Spinal cord (tissue), 3 donors: ENCODE results near the gene EIF2AK3.

GRCh38 chr2:86192670-86193172 lies 2.5 kb downstream of the IMMT start:
- PRO-cap: no peak
- RAMPAGE, long total RNA: no peak

DNA sequence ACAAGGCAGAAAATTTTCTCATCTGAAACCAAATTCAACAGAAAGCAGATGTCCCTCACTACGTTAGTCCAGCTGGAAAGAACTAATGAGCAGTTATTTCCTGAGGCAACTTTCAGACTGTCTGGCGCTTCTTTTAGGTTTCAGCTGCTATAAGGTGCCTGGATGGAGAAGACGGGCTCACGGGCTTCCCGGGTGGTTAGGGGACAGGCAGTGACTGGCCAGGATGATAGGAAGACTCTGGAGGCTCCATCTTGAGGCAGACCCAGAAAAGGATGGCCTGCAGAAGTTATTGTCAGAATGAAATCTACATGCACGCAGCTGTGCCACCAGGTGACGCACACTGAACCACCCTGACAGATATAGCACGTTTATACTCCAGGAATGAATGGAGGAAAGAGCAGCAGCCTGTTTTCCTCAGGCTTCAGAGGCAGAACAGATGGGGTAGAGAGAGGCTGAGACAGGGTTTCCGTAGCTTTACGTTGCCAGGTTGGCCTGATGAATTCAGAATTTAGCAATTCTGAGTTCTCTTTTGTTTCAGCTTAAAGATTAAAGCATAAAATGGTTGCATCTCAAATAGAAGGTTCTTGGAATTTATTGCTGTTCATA lies 50.8 kb downstream of the MRPL35 start:
- PRO-cap: no peak
- RAMPAGE, long total RNA: no peak

DNA sequence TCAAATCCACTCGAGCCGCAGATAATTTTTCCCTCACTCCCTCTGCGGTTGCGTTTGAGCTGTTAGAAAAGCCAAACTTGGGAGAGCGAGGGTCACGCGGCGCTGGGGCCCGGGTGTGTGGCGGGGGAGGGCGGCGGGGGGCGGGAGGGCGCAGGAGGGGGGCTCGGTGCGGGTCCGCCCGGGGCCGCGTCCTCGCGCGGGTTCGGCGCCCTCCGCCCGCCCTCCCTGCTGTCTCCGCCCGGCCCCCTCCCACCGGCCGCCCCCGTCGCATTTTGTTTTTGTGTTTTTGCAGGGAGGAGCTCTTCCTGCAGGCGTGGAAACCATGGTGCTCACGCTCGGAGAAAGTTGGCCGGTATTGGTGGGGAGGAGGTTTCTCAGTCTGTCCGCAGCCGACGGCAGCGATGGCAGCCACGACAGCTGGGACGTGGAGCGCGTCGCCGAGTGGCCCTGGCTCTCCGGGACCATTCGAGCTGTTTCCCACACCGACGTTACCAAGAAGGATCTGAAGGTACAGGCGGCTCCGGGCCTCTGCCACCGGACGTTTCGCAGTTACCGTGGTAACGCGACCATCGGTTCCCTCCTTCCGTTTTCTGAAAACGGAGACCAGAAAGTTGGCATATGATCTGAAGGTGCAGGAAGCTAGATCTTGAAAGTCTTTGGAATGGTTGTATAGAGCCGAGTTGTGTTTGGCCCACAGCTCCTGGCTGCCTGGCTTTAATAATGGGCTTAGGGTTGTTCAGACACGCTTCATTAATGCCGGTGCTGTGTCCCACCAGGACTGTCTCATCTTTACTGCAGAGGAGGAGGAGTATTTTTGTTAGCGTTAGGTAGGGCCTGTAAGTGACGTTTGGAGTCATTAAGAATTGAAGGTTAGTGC lies 793 bp downstream of the KDM3A start:
- PRO-cap: no peak
- RAMPAGE, long total RNA: start-site peak on the plus strand centred at position 278 of the sequence, 82 bp wide, 27 and 21 reads in 2 replicates

GRCh38 chr2:86482945-86483441 lies 41.8 kb downstream of the KDM3A start:
- PRO-cap: no peak
- RAMPAGE, long total RNA: no peak

GRCh38 chr2:86489251-86489624 lies 48.1 kb downstream of the KDM3A start:
- PRO-cap: no peak
- RAMPAGE, long total RNA: no peak

DNA sequence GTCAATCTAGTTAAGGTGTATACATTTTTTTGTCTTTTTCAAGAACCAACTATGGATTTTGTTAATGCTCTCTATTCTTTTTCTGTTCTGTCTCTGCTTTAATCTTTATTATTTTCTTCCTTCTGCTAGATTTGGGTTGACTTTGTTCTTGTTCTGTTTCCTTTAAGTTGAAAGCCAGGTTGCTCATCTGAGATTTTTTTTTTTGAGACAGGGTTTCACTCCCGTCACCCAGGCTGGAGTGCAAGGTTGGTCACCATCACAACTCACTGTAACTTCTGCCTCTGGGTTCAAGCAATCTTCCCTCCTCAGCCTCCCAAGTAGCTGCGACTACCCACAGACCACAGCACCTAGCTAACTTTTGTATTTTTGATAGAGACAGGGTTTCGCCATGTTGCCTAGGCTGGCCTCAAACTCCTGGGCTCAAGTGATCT lies 29.9 kb downstream of the CHMP3 start:
- PRO-cap: no peak
- RAMPAGE, long total RNA: no peak

DNA sequence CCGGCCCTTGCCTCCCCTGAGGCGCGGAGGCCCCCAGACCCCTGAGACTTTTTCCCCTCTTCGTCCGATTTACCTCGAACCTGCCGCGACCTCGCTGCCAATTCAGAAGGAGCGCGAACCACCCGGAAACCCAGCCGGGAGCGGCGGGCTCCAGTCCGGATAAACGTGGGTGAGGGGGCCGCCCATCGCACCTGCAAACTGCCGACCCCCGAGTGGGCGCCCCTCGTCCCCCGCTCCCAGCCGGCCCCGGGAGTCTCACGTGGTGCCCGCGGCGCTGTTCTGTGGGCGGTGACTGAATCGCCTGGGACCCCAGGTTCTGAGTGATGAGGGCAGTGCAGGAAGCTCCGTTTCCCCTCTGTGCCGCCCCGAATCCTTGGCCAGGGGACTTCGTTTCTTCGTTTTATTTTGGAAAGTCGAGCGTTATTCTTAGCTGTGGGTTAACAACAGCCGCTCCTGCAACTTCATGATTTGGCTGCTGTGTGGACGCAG lies 862 bp downstream of the RMND5A start:
- PRO-cap: no peak
- RAMPAGE, long total RNA: no peak

DNA sequence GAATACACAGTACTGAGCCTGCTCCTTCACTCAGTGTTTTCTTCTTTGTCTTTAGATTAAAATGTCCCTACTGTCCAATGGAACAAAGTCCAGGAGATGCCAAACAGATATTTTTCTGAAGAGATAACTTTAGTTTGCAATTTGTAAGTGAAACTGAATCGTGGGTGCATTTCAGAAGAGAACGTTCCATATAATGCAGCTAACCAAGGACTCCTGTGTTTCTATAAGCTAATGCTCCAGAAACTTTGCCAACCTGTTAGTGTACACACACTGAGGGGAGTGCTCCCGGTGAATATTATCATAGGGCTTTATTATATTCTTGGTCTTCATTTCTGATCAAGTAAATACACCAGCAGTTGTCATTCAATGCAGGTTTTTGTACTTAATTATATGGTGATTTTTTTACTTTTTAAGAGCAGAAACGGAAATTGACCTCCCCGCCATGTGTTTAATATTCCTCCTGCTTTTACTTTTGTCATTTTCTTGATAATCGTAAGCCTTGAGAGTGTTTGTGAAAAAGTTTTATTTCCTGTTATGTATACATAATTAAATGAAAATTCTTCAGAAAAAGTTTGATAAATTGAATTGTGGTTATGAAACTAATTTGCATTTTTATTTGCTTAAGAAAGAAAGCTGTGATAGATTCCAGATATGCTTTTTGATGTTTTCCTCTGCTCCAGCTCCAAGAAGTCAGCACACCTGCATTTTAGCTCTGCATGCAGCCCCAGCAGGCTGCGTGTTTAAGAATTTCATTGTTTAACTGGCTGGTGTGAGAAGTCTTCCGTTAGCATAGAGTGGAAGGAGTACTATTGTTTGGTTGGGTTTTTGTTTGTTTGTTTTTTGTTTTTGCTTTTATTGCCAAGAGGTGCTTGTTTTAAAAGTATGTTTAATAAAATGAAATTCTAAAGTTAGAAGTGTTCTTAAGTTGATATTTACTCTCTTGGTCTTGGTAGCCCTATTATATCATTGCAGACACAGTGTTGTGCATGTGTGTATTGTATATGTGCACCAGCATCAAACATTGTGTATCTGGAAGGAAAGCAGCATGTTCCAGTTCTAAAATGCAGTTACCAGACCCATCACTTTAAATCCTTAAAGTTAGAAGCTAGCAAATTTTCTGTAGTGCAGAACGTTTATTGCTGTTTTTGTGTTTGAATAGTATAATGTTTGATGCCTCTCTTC lies 17.0 kb downstream of the CD8A start:
- PRO-cap: no peak
- RAMPAGE, long total RNA: no peak

GRCh38 chr2:86776988-86777378 lies 13.7 kb downstream of the CD8A start:
- PRO-cap: no peak
- RAMPAGE, long total RNA: no peak

GRCh38 chr2:87076862-87077383 lies 55.3 kb upstream of the PLGLB1 start:
- PRO-cap: no peak
- RAMPAGE, long total RNA: no peak

- PRO-cap: no peak
- RAMPAGE, long total RNA: no peak
Observed at GRCh38 chr2:87476742-87477385, 271.0 kb upstream of the PLGLB2 start.

- PRO-cap: no peak
- RAMPAGE, long total RNA: no peak
Observed at GRCh38 chr2:87517453-87517822, 230.4 kb upstream of the PLGLB2 start.

DNA sequence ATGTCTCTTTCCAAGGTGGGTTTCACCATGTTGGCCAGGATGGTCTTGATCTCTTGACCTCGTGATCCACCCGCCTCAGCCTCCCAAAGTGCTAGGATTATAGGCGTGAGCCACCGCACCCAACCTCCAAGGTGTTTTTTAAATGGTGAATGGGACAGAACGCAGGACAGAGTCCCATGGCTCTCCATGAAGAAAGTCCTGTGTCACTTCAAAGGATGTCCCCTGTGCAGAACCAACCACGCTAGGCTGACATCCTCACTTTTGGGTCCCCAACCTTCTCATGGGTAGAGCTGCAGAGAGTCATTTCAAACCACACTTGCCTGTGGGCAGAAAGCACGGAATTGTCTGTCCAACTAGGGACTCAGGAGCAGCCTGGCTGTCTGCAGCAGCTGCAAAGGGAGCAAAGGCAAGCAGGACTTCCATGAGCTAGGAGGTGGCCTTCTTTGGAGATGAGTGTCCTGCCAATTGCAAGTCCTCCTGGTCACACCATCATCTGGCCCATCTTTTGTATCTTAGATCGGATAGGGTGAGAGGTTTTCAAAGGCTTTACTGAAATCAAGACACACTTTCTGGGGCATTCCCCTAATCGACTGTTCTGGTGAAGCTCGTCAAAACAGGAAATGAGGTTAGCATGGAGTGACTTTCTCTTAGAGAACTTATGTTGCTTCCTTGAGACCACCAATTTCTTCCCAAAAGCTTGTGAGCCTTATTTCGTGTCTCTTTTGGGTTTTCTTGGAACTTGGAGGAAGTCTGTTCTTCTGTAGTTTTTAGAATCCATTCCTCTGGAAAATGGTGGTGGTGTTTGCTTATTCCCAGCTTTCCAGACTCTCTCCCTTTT lies 222.4 kb upstream of the PLGLB2 start:
- PRO-cap: no peak
- RAMPAGE, long total RNA: no peak

DNA sequence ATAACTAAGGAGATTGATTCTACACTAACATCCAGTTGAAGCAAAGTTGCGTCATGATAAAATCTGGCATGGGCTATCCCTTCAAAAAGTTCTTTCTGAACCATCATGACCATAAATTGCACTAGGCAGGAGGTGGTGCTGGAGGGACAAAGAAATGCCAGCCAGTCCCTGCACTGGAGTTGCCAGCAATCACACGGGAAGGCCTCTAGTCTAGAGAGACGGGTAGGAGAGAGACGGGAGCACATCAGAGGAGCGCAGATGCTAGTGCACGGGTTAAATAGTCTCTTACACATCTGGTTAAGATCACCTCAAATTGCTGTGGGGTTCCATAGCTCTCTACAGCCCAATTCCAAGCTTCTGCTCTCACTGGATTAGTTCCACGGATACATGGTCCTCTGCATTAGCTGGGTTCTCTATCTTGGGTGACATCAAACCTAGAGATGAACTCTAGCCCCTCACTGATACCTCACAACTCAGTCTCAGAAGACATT lies 111.1 kb upstream of the PLGLB2 start:
- PRO-cap: no peak
- RAMPAGE, long total RNA: no peak

GRCh38 chr2:88076922-88077490 lies 9.4 kb downstream of the SMYD1 start:
- PRO-cap: no peak
- RAMPAGE, long total RNA: no peak

GRCh38 chr2:88547797-88548049 lies 23.3 kb downstream of the TEX37 start:
- PRO-cap: no peak
- RAMPAGE, long total RNA: no peak

- PRO-cap: no peak
- RAMPAGE, long total RNA: no peak
Observed at GRCh38 chr2:88626677-88627661, at the start of gene EIF2AK3. Gene EIF2AK3, minus strand, starts transcription at chr2:88627464.

DNA sequence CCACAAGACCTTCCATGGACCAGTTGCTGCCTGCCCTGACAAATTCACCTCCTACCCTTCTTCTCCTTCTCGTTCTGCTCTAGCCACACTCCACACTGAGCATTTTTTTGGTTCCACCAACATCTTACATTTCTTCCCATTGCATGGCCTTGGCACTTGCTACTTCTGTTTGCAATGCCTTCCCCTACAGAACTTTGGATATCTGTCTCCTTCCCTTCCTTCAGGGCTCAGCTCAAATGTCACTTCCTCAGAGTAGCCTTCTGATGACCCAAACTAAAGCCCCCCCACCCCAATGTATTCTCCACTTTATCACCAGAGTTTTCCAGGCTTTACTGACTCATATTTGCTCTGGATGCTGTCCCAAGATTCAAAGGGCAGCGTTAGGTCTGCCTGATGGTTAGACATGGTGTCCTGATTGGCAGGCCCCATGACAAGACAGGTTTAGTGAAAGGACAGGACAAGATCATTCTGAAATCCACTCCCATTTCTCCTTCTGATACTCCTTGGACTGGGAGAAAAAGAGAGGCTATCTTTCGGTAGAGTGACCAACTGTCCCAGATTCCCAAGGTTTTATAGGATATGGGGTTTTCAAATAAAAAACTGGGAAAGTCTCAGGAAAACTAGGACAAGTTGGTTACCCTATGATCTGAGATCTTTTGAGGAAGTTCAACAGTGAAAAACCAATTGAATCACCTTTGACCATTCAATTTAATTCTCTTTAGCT lies 22.6 kb upstream of the RPIA start:
- PRO-cap: no peak
- RAMPAGE, long total RNA: no peak

- PRO-cap: no peak
- RAMPAGE, long total RNA: no peak
Observed at GRCh38 chr2:88754755-88755399, 63.4 kb downstream of the RPIA start.

GRCh38 chr2:88828538-88829326 lies 137.3 kb downstream of the RPIA start:
- PRO-cap: no peak
- RAMPAGE, long total RNA: no peak